Choroid plexus epithelial cell (primary cell): Measurements from ENCODE around the gene NUP54.

GRCh38 chr4:74214628-74215006 lies 56.7 kb downstream of the MTHFD2L start:
- RRBS, result no CpG with 5 or more reads among the region's 4 CpGs

GRCh38 chr4:74365640-74366232 lies 791 bp downstream of the EREG start:
- RRBS, result no CpG with 5 or more reads among the region's 12 CpGs

GRCh38 chr4:74397615-74398107 lies 32.7 kb downstream of the EREG start:
- RRBS, result no CpG with 5 or more reads among the region's 1 CpG

GRCh38 chr4:74446361-74446848 lies 1.5 kb downstream of the AREG start:
- RRBS, result no CpG with 5 or more reads among the region's 7 CpGs

- RRBS, result no CpG with 5 or more reads among the region's 7 CpGs
Measured at GRCh38 chr4:74452599-74453470, 7.9 kb downstream of the AREG start.

DNA sequence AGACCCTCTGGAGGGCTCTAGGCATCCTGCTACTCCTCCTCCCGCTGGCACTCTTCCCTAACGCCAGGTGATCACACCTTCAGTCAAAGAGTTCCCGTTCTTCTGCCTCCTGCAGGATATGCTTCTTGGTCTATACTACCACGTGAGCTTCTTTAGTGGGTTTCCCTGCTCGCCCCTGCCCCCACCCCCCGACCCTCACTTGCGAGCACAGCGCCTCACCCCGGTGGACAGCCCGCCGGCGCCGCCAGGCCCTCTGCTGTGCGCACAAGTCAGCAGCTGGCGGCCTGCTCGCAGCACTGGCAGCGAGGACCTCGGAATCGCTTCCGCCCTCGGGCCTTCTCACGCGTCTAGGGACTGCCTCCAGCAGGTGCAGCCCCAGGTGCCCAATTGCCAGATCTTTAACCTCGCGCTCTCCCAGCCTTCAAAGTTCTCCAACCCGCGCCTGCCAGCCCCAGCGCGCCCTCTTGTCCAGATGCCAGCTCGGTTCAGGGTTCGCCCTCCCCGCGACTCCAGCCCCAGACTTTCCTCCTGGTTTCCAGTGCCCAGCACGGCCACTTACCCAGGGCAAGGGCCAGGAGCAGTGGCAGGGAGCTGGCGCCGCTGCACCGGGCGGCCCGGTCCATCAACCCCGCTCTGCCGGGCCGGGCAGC lies 495 bp downstream of the BTC start:
- RRBS, result no CpG with 5 or more reads among the region's 42 CpGs

DNA sequence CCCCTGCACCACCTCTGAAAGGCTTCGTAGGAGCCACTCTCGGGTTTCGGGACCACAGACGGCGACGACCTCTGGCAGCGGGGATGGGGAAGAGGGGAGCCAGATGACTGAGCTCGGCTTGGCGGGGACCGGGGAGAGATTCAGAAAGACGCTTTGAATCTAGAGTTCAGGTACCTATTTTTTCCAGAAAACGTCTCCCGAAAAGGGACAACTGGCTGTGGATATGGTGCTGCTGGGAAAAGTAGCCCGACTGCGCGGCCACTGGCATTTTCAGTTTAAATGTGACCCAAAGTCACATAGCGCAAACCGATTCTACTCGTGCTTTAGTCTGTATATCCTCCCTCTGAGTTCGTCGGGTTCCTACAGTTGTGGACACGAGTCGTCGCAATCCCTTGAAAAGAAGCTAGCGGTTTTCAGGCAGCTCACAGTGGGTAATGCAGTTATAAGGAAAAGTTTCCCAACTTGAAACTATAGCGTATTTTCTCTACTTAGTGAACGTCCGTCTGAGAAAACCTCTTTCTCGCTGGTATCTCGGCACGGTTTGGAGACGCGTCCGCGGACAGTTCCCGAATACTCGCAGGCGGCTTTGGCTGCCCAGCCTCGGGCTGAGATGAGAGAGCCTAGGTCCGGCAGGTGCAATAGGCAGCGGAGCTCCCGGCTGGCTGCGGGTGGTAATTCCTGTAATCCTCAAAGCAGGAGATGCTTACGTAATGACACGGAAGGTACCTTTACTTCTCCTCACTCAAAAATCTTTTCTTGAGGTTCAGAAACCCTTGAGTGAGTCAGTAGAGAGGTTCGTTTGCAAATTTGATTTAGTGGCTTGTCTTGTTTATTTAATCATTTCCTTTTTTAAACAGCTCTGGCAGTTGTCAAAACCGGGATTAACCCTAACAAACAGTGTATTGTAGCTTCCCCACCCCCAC lies 1.4 kb downstream of the PARM1 start:
- RRBS, result 17% methylated on average over 1 of the region's 47 CpGs

GRCh38 chr4:74941235-74941667 lies 8.3 kb downstream of the PARM1 start:
- RRBS, result no CpG with 5 or more reads among the region's 3 CpGs

- RRBS, result no CpG with 5 or more reads among the region's 10 CpGs
Measured at GRCh38 chr4:75048630-75049385, 115.9 kb downstream of the PARM1 start.

DNA sequence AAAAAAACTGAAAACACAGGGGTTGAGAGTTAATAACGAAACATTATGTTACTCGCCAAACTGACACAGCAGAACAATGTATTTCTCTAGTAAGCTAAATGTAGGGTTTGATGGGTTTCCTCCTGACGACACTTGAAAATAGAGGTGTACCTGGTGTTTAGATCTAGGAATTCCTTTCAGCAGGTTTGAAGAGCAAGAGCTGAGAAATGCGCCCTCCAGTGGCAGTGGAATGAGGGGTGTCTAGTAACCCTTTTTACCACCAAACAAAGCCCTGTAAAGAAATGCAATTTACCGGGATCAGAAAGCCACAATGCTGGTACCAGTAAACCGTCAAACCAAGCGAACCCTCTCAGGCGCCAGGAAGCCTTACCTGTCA lies 483 bp upstream of the USO1 start:
- RRBS, result no CpG with 5 or more reads among the region's 8 CpGs

- RRBS, result no CpG with 5 or more reads among the region's 5 CpGs
Measured at GRCh38 chr4:75729062-75729390, 4.6 kb downstream of the USO1 start.

- RRBS, result no CpG with 5 or more reads among the region's 6 CpGs
Measured at GRCh38 chr4:75980284-75981034, 10.3 kb downstream of the SDAD1 start.

DNA sequence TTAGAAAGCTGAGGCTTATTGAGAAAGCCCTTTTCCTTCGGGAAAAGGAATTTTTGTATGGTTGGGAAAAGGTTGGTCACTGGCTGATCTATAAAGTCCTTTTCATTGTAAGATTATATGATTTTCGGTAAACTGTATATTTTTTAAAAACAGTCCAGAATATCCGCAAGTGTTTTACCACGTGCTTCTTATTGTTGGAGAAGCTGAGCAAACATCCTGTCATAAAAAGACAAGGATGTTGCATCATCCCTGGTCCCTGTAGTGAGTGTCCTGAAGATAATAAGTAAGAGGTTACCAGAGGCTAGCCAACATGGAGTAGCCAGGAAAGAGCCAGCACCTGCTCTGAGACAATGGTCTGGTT lies 5.2 kb downstream of the CXCL9 start:
- RRBS, result no CpG with 5 or more reads among the region's 4 CpGs

- RRBS, result no CpG with 5 or more reads among the region's 8 CpGs
Measured at GRCh38 chr4:76028143-76028801, 5.0 kb upstream of the CXCL10 start.

DNA sequence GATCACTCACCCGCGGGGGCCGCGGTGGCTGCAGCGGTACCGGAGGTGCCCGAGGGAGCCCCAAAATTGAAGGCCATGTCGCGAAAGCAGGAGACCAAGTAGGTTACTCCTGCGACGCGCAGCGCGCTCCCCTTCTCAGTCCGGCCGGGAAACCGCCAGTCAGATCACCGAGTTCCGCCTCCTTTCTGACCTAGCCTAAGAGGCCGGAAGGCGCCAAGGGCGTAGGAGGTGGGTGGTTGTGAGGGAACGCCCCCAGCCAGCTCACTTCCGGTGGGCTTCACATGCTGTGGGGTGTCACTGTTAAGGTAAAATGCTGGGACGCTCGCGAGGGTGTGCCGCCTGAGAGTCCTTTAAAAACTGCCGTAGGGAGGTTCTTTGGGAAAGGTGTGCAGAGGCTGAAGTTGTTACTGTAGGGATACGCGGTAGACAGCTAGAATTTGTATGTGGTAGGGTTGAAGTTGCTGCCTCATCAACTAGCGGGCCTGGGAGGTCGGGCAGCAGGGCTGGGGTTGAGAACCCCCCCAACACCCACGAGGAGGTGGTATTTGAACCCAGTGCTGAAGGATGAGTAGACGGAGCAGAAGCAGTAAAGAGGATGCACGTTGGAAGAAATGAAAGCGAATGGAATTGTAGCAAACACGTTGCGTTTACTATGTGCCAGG lies at the start of gene NUP54:
TSS of gene NUP54 (minus strand) at position 100 of the 662 bp plus-strand sequence.
- RRBS, result 1% methylated on average over 15 of the region's 39 CpGs

GRCh38 chr4:76199609-76200185 lies 13.9 kb downstream of the SCARB2 start:
- RRBS, result no CpG with 5 or more reads among the region's 13 CpGs

DNA sequence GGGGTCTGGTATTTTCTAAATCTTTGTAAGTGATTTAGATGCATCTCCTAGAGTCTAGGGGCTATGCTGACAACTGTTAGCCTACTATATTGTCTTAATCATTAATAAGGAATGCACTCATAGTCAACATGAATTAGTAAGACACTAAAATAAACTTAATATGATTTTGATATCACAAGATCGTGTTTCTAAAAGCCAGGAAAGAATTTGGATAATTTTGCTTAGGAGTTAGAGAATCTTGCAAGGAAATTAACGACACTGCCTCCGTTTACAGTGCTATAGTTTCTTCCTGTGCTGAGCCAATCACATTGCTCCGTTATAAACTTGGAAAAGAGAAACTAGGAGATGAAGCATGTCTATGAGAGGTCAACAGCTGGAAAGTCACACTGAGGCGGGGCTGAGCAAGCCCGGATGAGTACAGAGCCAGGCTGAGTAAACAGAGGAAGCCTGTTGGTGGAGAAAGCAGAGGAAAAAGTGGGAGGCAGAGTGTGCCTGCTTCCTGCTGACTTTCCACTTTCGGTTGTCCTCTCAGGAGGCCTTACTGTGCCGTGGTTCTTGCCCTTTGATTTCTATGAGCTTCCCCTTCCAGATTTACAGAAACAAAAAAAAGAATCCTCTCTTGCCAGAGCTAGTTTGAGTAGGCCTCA lies 5.4 kb downstream of the SCARB2 start:
- RRBS, result no CpG with 5 or more reads among the region's 8 CpGs

DNA sequence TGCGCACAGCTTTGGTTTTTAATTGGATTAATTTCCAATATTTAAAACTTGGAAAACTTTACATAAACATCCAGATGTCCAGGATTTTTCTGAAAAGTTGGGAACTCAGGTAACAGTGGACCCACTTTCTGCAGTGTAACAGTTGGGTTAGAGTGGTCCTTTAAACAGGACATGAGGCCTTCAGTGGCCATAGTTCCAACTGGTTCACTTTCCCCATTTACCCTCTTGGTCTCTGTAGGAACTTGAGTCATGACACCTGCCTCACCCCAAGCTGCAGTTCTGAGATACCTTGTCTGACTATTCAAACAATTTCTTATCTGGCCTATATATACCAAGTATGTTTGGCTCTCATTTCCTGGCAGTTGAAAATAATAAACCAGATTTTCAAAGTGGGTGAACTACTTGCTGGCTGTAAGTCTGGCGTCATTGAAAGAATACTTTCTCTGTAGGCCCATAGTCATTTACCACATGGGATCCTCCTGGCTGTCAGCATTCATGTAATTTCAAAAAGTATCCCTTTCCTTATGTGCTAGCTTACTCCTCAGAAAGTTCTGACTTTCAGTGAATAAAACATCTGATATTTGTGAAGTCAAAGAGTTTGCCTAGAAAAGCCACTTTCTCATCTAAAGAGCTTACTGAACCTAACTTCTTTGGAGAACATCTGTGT lies 228.8 kb downstream of the SHROOM3 start:
- RRBS, result no CpG with 5 or more reads among the region's 2 CpGs

GRCh38 chr4:76801387-76802266 lies 96.3 kb downstream of the SOWAHB start:
- RRBS, result 11% methylated on average over 5 of the region's 43 CpGs